Fallopian tube (tissue), 1 donor: ENCODE data around the genes CASZ1, TARDBP and FBXO2.

GRCh38 chr1:10635995-10636534 is 160.4 kb downstream of the CASZ1 start:
- PRO-cap, result bidirectional peak, plus-strand start at chr1:10636208, minus-strand start at chr1:10636158

DNA sequence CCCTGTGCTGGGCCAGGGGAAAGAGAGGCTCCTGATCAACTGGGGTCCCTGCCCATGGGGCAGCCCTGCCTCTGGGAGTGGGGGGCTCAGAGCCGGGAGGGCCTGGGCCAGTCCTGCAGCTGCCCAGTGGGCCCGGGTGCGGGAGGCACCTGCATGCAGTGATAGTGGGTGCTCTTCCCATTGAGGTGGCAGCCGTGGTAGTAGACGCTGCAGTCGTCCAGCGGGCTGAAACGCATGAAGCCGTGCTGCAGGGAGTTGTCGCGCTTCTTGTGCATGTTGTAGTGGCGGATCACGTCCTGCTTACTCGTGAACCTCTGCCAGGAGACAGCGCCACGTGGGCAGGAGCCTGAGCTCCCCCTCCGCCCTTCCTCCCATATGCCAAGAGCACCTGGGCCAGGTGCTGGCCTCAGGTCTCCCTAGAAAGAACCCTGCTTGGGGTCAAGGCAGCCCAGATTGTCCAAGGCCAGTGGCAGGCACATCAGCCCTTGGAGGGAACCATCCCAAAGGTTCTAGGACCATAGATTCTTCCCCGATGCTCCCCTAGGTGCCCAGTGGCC is 140.9 kb downstream of the CASZ1 start:
- PRO-cap, result no peak

- PRO-cap, result no peak
These were observed 104.8 kb downstream of the CASZ1 start for GRCh38 chr1:10691493-10692120.

DNA sequence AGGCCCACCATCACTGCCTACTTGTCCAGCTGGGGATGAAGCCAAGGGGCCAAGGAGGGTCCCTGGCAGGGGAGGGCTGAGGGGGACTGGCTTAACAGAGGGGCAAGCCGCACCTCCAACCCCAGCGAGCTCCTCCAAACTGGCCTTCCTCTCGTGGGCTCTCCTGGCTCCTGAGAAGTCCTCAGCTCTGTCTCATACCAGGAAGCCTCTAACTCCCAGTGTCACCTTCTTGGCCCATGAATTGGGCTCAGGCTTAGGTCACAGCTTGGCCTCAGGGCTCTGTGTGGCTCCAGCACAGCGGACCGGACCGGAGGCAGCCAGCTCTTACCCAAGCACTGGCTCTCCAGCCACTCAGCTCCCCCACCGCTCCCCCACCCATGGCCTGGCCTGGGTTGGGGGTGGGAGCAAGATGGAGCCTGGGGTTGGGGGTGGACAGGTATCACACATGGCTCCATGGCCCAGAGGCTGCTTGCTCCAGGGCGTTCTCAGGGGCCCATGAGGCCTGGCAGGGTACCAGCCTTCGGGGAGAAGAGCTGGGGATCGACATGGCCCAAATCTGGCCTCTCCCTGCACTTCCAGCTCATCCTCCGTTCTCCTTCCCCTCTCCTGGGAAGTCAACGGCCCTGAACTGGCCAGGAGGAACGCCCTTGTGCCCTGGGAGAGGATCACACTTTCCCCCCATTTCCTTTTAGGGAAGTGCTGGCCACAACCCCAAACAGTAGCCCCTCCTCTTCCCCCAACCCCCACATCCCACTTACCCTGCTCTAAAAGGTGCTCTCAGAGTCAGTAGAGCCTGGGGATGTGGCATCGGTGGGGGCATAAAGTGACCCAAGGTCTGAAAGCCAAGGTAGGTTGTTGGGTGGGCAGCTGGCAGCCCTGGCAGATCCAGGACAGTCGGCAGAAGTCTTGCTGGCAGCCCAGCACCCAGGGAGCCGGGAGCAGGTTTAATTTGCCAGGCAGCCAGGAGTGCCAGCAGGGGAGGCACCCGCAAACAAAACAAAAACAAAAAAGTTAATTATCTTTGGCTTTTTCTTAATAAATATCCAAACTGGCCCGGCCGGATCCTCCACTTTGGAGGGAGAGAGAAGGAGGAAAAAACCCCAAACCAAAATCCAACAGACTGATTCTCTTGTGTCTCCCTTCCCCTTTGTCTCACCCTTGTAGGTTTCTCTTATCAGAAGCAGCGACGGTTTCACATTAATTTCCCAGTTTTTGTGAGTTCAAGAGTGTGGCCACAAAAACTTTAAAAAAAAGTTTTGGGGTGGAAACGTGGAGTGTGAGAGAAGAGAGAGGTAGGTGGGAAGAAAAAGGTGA is 97.4 kb downstream of the CASZ1 start:
- PRO-cap, result no peak

- PRO-cap, result no peak
These were observed 76.0 kb downstream of the CASZ1 start for GRCh38 chr1:10720157-10721104.

DNA sequence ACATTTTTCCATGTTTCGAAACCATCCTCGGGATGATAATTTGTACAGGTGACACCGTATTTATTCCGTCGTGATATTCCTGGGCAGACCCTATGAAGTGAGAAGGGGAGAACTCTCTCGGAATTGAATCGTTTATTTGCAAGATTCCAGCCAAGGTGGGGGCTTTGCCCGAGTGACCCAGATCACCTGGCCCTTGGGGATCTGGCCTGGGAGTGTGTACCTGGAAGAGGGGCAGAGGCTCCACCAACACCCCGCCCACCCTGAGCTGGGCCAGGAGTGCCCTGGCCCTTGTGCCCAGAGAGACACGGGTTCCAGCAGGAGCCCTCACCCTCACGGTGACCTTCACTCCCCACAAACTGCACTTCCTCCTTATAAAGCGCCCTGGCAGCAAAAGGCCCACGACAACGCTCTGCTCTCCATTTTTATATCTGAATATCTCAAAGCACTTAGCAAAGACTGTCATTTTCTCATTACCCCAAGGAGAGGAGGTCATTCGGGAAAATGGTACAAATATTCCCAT is 16.6 kb downstream of the CASZ1 start:
- PRO-cap, result no peak

DNA sequence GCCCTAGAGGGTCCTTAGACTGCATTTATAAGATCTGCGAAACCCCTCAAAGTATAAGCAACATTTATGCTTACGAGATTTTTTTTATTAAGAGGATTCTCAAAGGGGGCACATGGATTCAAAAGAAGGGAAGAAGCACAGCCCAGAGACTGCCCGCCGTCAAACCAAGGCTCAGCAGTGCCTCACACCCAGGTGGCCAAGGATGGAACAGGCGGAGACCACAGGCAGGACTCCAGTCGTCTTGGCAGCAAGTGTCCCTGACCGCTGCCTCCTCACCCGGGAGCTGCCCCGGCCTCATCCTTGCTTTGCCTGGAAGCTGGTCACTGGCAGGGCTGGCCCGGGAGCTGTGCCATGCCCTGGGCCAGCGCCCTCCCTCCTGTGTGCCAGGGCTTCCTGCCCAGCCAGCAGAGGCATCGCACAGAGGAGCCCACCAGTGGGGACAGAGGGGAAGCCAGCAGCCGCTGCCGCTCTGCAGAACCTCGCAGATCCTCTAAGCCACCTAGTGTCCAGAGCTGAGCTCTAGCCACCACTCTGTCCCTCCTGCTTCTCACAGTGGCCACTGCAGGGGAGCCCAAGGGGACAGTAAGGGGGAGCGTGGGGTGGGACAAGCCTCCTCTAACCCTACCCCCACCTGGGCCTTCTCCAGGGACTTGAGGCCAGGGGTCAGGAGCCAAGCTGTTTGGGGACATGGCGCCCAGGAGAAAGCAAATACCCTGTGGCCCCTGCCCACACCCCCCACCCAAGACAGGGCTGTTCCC is 7.8 kb downstream of the CASZ1 start:
- PRO-cap, result bidirectional peak, plus-strand start at position 474 of the sequence, minus-strand start at position 492 of the sequence

- PRO-cap, result bidirectional peak, plus-strand start at chr1:10794858, minus-strand start at chr1:10794853
These were observed 1.5 kb downstream of the CASZ1 start for GRCh38 chr1:10794757-10795469.

DNA sequence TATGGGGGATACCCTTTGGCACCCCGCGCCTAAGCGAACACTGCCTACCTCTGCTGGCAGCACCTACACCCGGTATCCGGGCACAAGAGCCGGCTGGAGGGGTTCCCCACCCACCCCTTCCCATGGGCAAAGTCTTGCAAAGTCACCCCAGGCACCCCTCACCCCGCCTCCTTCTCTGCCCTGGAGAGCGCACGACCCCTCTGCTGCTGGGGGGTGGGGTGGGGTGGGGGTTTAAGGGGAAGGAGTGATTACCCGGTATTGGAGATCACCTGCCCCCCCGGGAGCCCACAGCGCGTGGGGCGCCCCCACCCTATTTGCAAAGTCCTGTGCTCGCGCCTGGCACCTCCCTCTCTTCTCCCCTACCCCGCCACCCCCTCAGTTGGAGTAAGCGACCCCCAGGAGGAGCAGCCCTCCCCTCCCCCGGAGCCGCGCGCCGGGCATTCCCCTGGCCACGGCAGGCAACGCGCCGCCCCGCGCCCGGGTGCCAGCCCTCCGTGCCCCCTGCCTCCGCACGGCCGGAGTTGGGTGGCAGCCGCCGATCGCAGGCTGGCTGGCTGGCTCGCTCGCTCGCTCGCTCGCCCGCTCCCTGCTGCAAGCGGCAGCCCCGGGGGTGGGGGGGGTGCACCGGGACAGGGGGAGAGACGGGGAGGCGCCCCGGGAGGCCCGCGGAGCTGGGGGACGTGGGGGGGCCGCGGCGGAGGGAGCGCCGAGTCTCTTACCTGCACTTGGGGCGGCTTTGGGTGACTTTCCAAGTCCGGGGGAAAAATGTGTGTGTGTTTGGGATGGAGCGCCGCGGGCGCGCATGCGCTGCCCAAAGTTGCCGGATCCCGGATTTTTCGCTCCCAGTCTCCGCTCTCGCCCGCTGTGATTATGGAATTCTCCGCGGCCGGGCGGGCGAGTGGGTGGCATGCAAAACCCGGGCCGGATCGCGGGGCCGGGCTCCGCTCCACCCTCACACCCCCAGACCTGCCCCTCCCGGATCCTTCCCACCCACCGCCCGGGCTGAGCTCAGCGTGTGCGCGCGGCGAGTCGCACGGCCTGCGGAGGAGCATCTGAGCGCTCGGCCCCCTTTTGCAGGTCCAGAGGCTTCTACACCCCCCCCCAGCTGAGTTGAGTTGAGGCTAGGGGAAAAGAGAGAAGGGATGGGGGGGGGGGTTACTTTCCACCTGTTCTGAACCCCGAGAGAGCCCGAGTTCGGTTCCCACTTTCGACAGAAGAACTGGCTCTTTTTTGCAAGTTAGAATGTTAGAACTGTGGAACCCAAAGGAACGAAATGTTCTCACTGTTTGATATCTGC is at the start of gene CASZ1:
Gene CASZ1, minus strand, starts transcription at position 802 of the 1,297 bp plus-strand sequence.
- PRO-cap, result bidirectional peak, plus-strand start at position 378 of the sequence, minus-strand start at position 205 of the sequence; bidirectional peak, plus-strand start at position 1,014 of the sequence, minus-strand start at position 738 of the sequence

- PRO-cap, result no peak
These were observed 60.6 kb upstream of the CASZ1 start for GRCh38 chr1:10856849-10857596.

DNA sequence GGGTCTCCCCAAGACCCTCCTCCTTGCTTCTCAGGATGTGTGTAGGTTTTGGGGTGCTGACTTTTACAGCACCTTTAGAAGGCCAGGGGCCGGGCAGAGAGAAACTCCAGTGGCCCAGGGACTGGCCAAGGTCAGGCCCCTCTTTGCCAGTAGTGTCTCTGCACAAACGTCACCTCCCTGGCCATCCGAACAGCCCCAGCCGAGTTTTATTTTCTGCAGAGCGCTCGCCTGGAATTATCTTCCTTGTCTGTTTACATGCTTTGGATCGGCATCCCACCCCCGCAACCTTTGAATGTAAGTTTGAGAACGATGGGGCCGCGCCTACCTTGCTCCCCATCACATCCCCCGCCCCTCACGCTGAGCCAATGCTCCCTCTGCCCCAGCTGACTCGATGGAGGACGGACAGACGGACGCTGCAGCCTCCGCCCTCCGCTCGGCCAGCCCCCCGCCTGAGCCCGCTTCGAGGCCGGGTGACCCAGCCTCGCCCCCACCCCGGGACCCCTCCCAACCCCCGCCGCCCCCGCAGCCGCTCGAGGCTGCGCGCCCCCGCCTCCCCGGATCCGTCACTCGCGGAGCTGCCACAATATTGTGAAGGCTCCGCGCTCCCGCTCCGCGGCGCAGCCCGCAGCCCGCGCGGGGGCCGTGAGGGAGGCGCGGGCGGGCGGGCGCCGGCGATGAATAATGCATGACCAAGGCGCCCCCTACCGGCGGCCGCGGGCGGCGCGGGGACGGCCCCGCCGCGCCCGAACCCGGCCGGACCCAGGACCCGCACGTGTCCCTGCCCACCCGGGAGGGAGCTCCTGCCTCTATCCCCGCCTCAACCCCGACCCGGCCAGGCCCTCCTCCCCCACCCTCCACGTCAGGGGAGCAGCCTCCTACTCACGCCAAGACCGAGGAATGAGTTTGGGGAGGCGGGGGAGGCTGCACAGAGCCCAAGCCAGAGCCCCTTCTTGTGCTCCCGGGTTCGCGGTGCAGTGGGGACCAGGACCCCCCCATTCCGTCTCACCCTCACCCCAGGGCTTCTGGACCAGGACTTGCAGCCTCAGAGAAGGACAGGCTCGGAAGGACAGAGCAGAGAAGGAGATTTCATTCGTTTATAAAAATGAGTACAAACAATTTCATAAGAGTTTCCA is 70.5 kb upstream of the CASZ1 start:
- PRO-cap, result bidirectional peak, plus-strand start at position 386 of the sequence, minus-strand start at position 296 of the sequence

DNA sequence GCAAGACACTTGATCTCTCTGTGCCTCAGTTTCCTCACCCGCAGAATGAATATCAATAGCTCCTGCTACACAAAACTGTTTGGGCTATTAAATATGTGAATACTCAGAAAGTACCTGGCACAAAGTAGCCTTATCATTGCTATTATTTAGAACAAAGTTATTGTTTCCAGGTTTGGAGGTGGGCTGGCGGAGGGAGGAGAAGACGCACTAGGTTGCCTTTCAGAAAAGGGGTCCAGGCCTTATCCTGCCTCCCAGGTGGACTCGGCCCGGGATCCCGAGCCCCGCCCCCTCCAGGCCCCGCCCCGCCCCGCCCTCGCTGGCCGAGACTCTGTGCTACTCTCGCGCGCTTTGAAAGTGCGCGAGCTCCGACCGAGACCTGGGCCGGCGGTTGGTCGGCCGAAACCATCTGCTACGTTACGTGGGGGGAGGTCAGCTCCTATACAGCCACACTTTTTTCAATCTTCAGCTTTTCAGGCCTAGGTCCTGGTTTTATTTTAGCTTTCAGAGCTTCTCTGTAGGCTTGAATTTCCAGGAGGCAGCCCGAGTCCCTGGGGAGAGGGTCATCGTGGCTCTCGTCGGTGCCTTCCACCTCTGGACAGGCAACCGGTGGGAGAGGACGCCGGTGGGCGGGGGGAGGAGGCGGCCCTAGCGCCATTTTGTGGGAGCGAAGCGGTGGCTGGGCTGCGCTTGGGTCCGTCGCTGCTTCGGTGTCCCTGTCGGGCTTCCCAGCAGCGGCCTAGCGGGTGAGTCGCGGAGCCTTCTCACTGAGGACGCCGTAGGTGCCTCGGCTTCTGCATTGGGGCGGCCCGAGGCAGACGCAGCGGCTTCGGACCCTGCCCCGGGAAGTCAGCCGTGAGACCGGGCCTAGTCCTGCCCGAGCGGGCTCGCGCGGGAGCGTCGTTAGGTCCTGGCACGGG is at the start of gene TARDBP:
Gene TARDBP, plus strand, starts transcription at position 654 of the 917 bp plus-strand sequence.
- PRO-cap, result unidirectional peak, minus-strand start at position 246 of the sequence; unidirectional peak, plus-strand start at position 655 of the sequence

DNA sequence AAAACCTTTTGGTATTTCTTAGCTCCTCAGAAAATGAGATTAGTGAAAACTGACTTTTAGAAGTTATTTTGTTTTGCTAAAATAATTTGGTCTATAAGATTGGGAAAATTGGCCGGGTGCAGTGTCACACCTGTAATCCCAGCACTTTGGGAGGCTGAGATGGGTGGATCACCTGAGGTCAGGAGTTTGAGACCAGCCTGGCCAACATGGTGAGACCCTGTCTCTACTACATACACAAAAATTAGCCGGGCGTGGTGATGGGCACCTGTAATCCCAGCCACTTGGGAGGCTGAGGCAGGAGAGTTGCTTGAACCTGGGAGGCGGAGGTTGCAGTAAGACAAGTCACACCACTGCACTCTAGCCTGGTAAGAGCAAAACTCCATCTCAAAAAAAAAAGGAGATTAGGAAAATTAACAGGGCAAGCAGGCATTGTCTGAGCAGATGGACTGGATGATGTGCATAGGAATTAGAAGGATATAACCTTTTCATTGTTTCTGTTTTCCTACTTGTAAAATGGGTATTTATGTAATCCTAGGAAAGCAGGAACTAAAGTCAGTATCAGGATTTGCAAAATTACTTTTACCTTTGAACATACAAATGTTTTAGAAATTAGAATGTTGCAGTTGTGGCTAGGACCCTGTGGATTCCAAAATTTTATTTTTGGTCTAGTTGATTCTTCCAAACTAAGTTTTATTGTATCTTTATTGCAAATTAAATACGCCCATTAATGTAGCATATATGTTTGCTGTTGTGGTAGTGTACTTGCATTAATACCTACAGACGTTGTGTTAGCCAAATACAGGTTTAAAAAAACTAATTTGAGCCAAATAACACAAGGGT is 15.6 kb downstream of the TARDBP start:
- PRO-cap, result no peak

- PRO-cap, result unidirectional peak, plus-strand start at chr1:11231179
These were observed 31.4 kb downstream of the MTOR start for GRCh38 chr1:11230955-11231268.

- PRO-cap, result no peak
These were observed 8.0 kb downstream of the UBIAD1 start for GRCh38 chr1:11280863-11281526.

DNA sequence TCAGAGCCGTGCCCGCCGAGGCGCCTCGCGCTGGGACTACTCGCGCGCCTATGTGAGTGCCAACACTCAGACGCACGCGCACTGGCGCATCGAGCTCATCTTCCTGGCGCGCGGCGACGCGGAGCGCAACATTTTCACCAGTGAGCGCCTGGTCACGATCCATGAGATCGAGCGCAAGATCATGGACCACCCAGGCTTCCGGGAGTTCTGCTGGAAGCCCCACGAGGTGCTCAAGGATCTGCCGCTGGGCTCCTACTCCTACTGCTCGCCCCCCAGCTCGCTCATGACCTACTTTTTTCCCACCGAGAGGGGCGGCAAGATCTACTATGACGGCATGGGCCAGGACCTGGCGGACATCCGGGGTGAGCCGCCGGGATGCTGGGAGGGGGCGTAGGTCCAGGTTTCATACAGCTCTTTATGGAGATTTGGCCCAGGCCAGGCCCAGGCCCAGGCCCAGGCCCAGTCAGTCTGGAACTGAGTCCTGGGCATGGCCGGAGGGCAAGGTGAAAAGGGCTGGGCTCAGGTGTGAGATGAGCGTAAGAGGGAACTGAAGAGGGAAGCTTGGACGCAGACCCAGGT is 22.9 kb downstream of the DISP3 start:
- PRO-cap, result no peak

GRCh38 chr1:11654071-11655195 is at the start of gene FBXO2:
TSS of gene FBXO2 (minus strand) at chr1:11654429.
- PRO-cap, result unidirectional peak, minus-strand start at chr1:11654429; bidirectional peak, plus-strand start at chr1:11654882, minus-strand start at chr1:11654740

DNA sequence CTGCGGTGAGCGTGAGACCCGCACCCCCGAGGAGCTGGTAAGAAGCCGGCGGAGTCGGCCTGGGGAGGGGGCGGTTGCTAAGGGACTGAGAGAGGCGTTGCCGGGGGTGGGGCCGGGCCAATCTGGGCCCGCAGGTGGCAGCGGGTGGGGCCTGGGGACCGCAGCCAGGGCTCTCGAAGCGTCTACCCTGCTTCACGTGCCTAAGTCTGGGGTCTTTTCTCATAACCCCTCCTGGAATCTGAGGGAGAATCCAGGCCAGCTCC is 253 bp downstream of the CLCN6 start:
- PRO-cap, result bidirectional peak, plus-strand start at position 133 of the sequence, minus-strand start at position 50 of the sequence

DNA sequence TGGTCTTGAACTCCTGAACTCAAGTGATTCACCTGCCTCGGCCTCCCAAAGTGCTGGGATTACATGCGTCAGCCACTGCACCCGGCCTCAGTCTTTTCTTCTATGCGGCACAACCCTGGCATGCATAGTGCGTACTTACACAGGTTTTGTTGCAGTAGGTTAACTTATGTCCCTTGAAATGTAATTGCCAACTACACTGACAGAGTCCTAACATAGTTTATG is 8.2 kb downstream of the NPPA start:
- PRO-cap, result no peak

GRCh38 chr1:11844662-11845161 is 2.9 kb downstream of the NPPA start:
- PRO-cap, result no peak